ENCODE measurements around the gene SYNGR2.

- PRO-cap: no peak
- RAMPAGE, long total RNA, 5 experiments: no peak in any of the 5 experiments
- RRBS: no CpG with 5 or more reads among the region's 8 CpGs
Measured at GRCh38 chr17:77666793-77667629, 291.5 kb upstream of the TNRC6C start.

DNA sequence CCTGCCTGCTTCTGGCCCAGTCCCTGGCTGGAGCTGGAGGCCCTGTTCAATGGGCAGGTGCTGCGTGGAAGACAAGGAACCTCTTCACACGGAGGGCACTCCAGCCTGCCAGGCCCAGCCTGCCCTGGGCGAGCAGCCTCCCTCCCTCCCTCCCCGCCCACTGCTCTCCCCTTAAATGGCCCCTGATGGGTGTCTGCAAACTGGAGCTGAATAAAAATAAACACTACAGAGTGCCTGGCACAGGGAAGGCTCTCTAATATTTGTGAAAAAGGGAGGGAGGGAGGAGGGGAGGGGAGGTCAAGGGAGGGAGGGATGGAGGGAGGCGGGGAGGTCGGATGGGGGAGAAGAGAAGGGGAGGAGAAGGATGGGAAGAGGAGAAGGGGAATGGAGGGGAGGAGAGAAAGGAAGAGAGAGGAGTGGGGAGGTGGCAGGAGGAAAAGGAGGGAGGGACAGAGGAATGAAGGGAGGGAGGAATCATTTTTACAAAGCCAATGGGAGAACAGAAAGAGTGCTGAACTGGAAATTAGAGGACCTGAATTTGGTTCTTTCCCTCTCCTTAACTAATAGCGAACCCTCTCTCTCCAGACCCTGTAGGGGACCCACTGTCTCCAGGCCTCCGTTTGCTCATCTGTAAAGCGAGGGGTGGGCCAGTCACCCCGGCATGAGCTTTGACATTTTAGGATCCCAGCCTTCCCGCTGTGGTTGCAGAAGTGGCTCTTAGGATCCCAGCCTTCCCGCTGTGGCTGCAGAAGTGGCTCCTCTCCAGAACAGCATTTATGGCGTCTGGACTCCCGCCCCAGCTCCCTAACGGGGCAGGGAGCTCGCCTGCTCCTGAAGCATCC, 222.7 kb upstream of the TNRC6C start:
- PRO-cap: no peak
- RAMPAGE, long total RNA, 5 experiments: no peak in any of the 5 experiments
- RRBS: no CpG with 5 or more reads among the region's 16 CpGs

DNA sequence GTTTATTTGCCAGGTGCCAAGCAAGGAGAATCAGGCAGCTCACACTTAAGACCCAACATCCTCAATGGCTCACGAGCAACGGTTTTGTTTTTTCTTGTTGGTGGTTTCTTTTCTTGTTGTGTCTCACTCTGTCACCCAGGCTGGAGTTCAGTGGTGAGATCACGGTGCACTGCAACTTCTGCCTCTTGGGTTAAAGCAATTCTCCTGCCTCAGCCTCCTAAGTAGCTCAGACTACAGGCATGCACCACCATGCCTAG, 174.0 kb upstream of the TNRC6C start:
- PRO-cap: no peak
- RAMPAGE, long total RNA, 5 experiments: no peak in any of the 5 experiments
- RRBS: no CpG with 5 or more reads among the region's 3 CpGs

DNA sequence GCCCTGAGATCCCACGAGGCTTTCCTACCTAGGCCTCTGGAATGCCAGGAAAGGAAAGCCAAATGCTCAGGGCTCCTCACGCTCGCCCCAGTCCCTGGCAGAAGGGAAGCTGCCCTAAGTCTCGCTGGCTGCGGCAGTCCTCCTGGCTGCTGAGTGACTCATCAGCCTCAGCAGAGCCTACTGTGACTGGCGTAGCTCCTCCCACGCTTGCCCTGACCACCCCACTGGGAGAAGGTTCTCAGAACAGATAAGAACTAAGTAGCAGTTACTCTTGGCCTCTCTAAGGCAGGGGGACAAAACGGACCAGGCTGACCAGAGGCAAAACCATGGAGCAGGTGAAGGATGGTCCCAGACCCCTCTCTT, 124.0 kb upstream of the TNRC6C start:
- PRO-cap: unidirectional peak, minus-strand start at position 155 of the sequence
- RAMPAGE, long total RNA, 5 experiments: no peak in any of the 5 experiments
- RRBS: no CpG with 5 or more reads among the region's 8 CpGs

- PRO-cap: no peak
- RAMPAGE, long total RNA, 5 experiments: no peak in any of the 5 experiments
- RRBS: no CpG with 5 or more reads among the region's 3 CpGs
Measured at GRCh38 chr17:77995708-77996068, 37.2 kb downstream of the TNRC6C start.

GRCh38 chr17:78125112-78125654, 3.4 kb downstream of the TMC6 start:
- PRO-cap: no peak
- RAMPAGE, long total RNA, 5 experiments: start-site peak on the minus strand in 1 of 5 experiments, at chr17:78125265-78125795 at its widest, 6 reads per replicate
- RRBS: no CpG with 5 or more reads among the region's 27 CpGs

DNA sequence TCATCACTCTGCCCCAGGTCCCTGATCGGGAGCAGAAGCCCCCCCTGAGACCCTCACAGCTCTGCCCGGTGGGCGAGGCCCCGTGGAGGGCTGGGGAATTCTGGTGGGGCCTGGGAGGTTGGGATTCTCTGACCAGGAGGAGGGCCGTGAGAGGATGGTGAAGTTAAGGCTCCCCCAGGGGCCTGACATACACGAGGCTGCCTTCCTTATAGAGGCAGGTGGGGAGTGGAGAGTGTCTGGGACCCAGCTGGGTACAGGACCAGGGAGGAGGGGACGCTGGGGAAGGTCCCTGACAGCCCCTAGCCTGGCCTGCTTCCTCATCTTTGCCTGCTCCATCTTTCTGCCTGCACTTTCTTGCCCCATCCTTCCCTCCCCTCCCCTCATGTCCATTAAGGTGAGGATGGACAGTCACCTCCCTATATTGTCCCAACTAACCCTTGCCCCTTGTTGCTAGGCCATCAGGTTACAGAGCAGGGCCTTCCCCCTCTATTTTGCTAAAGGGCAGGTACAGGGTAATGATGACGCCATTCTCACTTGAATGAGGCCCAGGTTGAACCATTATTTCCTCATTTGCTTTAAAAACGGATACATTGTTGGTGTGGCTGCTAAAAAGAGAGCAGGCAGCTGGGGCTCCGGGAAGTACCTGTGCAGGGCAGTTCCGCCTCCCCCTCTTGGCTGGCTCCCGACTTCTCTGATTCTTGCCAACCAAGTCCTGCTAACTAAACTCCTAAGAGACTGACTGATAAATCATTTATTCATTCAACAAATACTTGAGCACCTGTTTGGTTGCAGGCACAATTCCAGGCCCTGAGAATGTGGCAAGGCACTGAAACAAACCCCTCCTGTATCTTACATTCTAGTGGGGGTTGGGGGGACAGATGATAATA, 1.3 kb downstream of the C17orf99 start:
- PRO-cap: no peak
- RAMPAGE, long total RNA, 5 experiments: no peak in any of the 5 experiments
- RRBS: no CpG with 5 or more reads among the region's 12 CpGs

DNA sequence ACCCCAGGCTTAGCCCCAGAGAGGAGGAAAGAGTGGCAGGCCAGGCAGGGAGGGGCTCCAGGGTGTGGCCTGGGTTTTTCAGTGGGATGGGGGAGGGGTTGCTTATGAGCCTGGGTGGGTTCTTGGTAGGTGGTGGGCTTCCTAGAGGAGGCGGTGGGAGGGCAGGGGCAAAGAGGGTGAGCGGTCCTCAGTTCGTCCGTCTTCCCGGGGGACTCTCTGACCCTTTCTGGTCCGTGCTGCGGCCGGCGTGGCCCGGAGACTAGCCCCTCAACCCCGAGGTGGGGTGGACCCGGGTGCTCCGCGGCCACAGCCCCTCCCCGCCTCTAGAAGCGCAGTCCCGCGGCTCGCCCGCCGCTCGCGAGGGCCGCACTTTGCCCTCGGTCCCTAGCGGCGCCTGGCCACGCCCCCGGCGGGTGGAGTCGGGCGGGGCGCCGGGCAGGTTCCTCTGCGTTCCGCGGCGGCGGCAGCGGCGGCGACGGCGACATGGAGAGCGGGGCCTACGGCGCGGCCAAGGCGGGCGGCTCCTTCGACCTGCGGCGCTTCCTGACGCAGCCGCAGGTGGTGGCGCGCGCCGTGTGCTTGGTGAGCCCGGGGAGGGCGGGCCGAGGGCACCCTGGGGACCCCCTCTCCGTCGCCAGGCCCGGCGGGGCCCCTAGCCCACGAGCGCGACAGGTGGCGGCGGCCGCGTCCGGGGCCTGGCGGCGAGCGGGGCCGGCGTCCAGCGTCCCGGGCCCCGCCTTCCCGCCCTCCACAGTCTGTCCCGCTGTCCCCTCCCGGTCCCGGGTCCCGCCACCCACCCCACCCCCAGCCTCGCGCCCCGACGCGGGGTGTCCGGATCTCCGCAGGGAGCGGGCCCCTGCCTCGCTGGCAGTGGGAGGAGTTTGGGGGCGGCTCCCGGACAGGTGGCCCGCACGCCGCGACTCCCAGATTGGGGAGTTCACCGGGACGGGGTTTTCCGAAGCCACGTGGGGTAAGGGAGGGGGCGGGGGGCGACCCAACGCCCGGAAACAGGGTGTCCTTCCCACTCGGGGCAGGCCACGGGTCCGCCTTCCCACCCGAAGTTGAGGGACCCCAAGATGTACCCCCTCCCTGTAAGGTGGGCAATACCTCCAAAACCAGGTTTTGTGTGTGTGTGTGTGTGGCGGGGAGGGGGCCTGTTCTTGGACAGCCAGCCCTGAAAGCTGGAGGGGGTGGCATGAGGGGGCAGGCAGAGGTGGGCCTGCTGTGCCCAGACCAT, at the start of gene SYNGR2:
TSS of gene SYNGR2 (plus strand) at position 448 of the 1,237 bp plus-strand sequence.
- PRO-cap: bidirectional peak, plus-strand start at position 466 of the sequence, minus-strand start at position 325 of the sequence; unidirectional peak, minus-strand start at position 859 of the sequence
- RAMPAGE, long total RNA, 5 experiments: start-site peak on the plus strand in 4 of 5 experiments, centred at positions 465 to 473 of the sequence, 49 to 552 reads per replicate
- RRBS: 2% methylated on average over 49 of the region's 115 CpGs

DNA sequence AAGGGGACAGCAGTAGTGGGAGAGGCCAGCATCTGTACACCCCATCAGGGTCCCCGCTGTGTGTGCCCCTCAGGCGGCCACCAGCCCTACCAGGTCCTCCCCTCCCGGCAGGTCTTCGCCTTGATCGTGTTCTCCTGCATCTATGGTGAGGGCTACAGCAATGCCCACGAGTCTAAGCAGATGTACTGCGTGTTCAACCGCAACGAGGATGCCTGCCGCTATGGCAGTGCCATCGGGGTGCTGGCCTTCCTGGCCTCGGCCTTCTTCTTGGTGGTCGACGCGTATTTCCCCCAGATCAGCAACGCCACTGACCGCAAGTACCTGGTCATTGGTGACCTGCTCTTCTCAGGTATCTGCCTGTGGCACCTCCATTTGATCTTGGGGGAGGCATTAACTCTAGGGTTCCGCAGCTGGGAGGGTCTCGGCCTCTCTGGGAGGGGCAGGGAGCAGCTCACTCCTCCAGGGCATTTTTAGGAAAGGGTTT, 2.4 kb downstream of the SYNGR2 start:
- PRO-cap: no peak
- RAMPAGE, long total RNA, 5 experiments: start-site peak on the plus strand in 1 of 5 experiments, centred at position 162 of the sequence, 19 reads per replicate
- RRBS: no CpG with 5 or more reads among the region's 19 CpGs

DNA sequence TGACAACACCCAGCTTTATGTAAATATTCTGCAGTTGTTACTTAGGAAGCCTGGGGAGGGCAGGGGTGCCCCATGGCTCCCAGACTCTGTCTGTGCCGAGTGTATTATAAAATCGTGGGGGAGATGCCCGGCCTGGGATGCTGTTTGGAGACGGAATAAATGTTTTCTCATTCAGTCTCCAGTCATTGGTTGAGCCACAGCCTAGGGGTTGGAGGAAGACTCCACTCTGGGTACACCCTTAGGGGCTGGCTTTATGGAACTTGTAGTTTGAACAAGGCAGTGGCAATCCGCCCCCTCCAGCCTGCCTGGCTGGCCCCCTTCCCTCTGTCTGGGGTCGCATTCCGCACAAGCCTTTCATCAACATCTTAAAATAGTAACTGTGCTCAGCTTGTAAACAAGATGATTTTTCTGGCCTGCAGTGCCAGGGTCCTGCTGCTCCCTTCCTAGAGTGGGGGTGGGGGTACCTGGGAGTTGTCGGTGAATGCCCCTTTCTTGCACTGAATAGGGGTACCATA, 4.2 kb downstream of the SYNGR2 start:
- PRO-cap: bidirectional peak, plus-strand start at position 44 of the sequence, minus-strand start outside the sequence
- RAMPAGE, long total RNA, 5 experiments: no peak in any of the 5 experiments
- RRBS: no CpG with 5 or more reads among the region's 8 CpGs

GRCh38 chr17:78230978-78231534, 375 bp upstream of the TMEM235 start:
- PRO-cap: no peak
- RAMPAGE, long total RNA, 5 experiments: no peak in any of the 5 experiments
- RRBS: 24% methylated on average over 8 of the region's 19 CpGs

DNA sequence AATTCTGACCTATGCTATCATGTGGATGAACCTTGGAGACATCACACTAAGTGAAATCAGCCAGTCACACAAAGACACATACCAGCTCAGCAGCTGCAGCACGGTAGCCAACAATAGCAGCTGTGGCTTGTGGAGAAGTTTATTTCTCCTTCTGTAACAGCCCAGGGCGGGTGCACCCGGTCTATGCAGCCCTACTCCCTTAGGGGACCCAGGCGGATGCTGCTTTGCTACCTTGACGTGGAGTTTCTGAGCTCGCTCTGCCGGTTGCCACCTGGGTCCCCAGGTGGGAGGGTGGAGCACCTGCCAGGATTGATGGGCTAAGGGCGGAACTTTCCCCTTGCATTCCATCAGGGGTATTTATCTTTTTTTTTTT, 45.1 kb downstream of the TMEM235 start:
- PRO-cap: no peak
- RAMPAGE, long total RNA, 5 experiments: no peak in any of the 5 experiments
- RRBS: 75% methylated on average over 4 of the region's 8 CpGs

DNA sequence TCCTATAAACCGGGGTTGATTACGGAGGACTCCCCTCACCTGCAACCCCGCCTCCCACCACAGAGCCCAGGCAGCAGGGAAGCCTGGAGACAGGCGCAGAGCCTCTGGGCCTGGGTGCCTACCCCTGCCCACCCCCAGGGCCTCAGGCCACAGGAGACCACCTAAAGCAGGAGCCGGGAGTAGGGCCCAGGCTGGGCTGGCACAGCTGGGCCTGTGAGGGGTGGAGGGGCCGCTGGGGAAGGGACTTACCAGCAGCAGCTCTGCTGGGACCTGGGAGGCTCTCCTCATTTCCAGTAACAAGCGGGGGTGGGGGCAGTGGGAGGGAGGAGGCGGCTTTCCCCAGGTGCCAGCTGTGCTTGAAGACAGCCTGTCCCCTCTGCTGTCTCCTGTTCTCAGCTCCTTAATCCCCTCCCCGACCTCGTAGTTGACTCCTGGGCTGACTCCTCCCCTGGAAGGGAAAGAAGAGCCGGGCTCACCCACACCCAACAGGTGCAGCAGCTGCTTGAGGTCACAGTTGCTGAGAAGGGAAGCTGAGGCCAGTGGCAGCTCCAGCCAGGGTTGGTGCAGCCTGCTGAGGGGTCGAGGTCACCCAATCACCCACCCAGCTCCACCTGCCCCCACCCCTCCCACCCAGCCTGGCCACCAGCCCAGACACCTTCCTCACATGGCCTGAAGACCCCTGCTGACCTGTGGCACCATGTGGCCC, 46.9 kb downstream of the TMEM235 start:
- PRO-cap: unidirectional peak, minus-strand start at position 262 of the sequence
- RAMPAGE, long total RNA, 5 experiments: no peak in any of the 5 experiments
- RRBS: no CpG with 5 or more reads among the region's 12 CpGs

- PRO-cap: bidirectional peak, plus-strand start at chr17:78317777, minus-strand start at chr17:78317596
- RAMPAGE, long total RNA, 5 experiments: start-site peak on the plus strand in 2 of 5 experiments, at chr17:78317617-78317898 at its widest, 6 to 17 reads per replicate
- RRBS: no CpG with 5 or more reads among the region's 12 CpGs
Measured at GRCh38 chr17:78317417-78318109, 42.3 kb downstream of the SOCS3 start.

DNA sequence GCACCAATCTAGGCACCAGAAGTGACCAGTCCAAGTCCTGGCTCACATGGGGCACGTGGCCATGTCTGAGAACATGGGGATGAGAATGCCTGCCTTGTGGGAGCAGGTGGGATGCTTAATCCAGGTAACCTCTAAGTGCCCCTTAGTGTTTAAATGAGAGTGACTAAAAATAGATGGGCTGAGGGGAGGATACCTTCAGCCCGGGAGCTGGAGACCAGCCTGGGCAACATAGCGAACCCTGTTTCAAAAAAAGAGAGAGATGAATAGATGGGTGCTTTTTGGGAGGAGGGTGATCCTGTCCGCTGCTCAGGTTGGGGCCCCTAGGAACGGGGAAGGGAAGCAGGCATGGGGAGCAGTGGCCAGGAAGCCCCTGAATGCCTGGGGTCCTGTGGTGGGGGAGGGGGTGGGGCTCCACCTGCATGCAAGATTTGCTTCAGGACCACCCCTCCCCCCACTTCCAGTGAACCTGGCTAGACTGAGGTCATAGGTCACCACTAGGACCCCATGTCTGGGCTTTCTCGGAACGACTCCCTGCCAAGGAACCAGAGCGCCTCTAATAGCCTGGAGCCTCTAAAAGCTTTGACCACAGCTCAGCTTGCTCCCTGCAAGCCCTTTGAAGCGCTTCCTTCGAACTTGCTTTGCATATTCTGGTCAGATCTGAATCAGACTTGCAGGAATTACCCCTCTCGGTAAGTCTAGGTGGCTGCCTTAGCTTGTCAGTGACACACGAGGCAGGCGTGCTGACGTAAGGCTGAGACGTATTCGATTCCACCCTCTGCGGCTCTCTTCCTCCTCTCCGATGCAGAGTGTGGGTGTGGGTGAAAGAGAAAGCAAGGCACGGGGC, 3.8 kb downstream of the SOCS3 start:
- PRO-cap: bidirectional peak, plus-strand start at position 719 of the sequence, minus-strand start at position 426 of the sequence; bidirectional peak, plus-strand start at position 804 of the sequence, minus-strand start at position 799 of the sequence
- RAMPAGE, long total RNA, 5 experiments: no peak in any of the 5 experiments
- RRBS: no CpG with 5 or more reads among the region's 19 CpGs

DNA sequence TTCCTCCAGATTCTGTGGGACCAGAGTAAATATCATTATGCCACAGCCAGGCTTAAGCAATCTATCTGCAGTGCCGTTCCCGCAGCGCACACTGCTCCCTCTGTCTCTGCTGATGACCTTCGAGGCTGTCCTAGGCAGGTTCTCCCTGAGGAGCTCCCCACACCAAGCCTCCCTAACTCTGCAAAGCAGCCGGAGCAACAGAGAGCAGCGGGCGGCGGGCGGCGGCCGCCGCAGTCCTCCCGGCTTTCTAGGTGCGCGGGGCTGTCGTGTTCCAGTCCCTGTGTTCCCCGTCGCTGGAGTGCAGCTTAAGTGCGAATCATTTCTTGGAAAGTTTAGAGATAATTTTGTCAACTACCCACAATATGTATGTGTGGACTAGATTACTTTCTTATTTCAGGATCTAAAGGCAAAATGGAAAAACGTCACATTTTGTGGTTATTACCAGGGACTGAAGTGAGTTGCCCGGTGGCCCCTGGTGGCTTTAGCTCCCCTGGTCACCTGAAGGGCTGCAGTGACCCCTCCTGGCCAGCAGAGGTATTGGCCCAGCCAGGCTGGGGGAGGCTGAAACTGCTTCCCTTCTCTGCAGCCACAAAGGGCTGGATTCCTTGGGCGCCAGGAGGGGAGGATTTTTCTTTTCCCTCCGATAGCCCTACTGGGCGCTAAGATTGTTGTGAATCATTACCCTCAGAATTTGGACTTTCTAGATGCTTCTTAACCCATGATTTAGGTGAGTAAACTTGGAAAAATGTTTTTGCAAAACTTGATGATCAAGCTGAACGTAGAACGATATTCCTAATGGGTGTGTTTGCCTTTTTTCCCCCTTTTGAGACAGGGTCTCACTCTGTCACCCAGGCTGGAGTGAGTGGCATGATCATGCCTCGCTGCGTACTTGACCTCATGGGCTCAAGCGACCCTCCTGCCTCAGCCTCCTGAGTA, 43.5 kb downstream of the PGS1 start:
- PRO-cap: no peak
- RAMPAGE, long total RNA, 5 experiments: no peak in any of the 5 experiments
- RRBS: 77% methylated on average over 9 of the region's 29 CpGs

DNA sequence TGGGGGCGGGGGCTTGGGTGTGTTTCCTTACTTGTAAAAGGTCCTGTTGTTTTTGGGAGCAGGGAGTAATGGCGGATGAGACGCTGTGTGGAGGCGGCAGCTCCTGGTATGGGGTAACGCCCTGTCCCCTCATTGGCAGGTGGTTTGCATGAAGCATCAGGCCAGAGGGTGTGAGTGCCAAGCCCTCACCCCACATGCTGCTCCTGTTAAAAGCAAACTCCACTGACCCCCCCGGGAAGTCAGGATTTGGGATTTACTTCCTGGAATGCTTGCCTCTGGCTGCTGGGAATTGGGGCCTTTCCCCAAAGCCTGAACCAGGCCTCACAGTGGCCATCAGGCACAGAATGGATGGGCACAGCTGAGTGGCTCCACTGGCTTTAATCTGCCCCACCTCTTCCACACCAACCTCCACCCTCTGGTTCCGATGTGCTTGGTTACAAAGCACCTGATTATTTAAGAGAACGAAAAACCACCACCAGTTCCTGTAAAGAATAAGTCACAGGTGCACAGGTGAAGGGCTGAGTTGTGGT, 45.0 kb downstream of the PGS1 start:
- PRO-cap: no peak
- RAMPAGE, long total RNA, 5 experiments: no peak in any of the 5 experiments
- RRBS: no CpG with 5 or more reads among the region's 8 CpGs

DNA sequence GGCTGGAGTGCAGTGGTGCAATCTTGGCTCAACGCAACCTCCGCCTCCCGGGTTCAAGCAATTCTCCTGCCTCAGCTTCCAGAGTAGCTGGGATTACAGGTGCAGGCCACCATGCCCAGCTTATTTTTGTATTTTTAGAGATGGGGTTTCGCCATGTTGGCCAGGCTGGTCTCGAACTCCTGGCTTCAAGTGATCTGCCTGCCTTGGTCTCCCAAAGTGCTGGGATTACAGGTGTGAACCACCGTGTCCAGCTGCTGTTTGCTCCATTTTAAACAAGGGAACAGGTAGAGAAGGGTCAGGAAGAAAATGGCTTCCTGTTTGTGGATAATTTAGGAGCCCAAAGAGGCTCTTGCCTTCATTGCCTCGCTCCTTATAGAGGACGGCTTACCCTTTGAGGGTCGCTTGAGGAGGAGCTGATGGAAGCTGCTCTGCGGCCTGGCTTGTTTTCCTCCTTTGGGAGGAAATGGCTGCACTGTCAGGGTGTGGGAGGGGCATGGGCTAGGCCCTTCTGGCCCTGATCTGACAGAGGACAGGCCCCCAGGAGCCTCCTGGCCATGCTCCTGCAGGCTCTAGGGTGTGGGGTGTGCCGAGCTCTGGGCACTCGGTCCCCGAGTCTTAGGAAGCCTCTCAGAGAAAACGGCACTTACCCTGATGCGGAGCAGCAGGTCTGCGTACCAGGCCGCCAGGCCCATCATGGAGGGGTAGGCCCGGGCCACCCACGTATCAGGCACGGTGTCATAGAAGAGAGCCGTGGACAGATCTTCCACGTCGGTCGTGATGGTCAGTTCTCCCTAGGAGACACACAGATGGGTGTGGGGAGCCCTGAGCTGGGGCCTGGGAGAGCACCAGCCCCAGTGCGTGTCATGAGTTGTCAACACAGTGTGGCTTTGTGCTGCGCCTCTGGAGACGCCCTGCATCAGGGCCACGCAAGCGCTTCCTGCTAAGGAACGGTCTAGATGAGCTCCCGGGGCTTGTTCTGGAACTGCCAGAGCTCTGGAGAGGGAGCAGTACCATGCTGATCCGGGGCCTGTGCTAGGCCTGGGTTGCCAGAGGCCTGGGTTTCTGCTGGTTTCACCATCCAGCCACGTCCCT, 47.7 kb downstream of the PGS1 start:
- PRO-cap: no peak
- RAMPAGE, long total RNA, 5 experiments: start-site peak on the plus strand in 1 of 5 experiments, centred at position 442 of the sequence, 5 reads per replicate
- RRBS: 86% methylated on average over 3 of the region's 33 CpGs

DNA sequence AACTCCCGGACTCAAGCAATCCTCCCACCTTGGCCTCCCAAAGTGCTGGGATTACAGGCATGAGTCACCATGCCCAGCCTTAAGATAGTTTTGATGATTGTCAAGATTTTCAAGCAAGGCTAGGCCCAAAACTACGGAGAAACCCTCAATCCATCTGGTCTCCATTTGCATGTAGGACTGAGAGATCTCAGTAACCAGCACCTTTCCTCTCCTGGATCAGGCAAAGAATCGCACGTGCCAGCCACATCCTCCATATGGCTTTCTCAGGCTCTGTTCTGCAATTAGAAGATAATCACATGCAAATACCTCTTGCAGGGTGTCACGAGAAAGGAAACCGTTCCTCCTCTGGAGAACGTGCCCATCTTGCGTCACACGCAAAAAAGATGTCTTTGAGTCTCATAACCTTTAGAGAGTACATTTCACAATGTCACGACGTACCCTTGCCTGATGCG, 36.1 kb upstream of the DNAH17 start:
- PRO-cap: no peak
- RAMPAGE, long total RNA, 5 experiments: no peak in any of the 5 experiments
- RRBS: no CpG with 5 or more reads among the region's 12 CpGs

- PRO-cap: no peak
- RAMPAGE, long total RNA, 5 experiments: no peak in any of the 5 experiments
- RRBS: 29% methylated on average over 3 of the region's 13 CpGs
Measured at GRCh38 chr17:78666608-78667201, 89.5 kb upstream of the DNAH17 start.